Fibroblast of the aortic adventitia (primary cell): ENCODE results near the gene CDKL5.

DNA sequence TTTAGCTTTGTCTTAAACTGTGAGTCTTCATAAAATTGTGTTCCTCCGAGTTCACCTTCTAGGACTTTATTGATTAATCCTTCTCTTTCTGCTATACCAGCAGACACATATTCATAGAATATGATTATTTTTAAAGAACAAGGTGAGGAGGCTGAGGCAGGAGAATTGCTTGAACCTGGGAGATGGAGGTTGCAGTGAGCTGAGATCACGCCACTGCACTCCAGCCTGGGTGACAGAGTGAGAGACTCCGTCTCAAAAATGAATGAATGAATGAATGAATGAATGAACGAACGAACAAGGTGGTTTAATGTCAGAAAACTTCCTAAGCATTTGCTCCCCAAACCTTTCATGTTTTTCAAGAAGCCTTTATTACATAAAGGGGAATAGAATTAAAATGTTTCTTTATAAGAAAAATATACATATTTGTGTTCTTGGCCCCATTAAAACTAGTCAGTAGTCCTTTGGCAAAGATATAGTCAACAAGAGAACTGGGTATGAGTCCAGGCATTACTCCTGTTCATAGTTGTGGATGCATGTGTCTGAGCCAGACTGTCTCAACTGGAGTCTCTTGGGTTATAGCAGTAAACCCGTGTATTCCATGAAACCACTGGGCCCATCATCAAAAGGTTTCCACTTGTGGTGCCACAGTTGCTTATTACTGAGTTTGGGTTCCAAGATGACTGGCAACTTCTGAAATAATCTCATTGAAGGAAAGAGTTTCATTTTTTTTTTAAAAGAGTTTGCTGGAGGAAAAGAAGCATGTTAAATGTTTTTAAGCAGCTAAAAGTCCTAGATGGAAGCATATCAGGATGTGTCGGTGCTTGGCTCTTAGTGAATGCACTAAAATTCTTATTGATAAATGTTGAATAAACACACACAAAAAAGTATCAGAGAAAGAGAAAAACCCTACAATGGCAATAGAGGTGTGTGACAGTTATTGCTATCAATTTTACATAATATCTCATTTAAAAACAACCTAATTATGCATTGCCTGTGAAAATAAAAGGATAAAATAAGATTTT is 24.5 kb upstream of the TXLNG start:
- CAGE, long polyA plus RNA, result no peak

GRCh38 chrX:16785921-16786372 is 319 bp upstream of the TXLNG start:
- CAGE, long polyA plus RNA, result no peak

DNA sequence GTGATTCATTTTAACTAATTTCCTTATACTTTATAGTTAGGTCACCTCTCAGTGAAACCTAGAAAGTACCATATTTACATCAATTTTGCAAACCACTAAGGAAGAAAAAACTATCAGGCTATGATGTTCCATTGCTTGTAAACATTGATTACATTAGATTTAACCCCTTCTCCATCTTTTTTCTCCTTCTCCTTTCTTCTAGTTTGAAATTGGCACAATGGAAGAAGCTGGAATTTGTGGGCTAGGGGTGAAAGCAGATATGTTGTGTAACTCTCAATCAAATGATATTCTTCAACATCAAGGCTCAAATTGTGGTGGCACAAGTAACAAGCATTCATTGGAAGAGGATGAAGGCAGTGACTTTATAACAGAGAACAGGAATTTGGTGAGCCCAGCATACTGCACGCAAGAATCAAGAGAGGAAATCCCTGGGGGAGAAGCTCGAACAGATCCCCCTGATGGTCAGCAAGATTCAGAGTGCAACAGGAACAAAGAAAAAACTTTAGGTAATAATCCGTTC is 32.2 kb downstream of the TXLNG start:
- CAGE, long polyA plus RNA, result no peak

- CAGE, long polyA plus RNA, result no peak
Observed at GRCh38 chrX:17529299-17529776, 154.3 kb downstream of the NHS start.

- CAGE, long polyA plus RNA, result no peak
Observed at GRCh38 chrX:17567180-17567957, 169.9 kb upstream of the SCML1 start.

GRCh38 chrX:17733631-17734633 is 3.4 kb upstream of the SCML1 start:
- CAGE, long polyA plus RNA, result no peak

DNA sequence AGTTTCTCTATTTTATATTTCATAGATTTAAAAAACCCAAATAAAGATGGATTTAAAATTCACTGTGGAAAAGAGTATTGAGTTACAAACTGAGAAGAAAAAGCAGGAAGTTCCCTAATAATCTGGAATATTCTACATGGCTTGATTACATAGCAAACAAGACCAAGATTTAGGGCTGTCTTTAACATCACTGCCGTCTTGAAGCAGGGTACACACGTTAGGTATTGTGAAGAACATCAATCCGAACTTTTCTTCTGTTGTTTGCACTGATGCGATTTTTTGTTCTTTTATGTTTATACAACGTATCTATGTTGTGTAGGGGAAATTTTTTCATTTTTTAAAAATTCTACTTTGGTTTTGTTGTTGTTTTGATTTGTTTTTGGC is 2.2 kb upstream of the SCML1 start:
- CAGE, long polyA plus RNA, result no peak

GRCh38 chrX:17735867-17736162 is 1.5 kb upstream of the SCML1 start:
- CAGE, long polyA plus RNA, result no peak

GRCh38 chrX:17737972-17738895 is 941 bp downstream of the SCML1 start:
- CAGE, long polyA plus RNA, result no peak

- CAGE, long polyA plus RNA, result no peak
Observed at GRCh38 chrX:17739920-17741106, 3.0 kb downstream of the SCML1 start.

DNA sequence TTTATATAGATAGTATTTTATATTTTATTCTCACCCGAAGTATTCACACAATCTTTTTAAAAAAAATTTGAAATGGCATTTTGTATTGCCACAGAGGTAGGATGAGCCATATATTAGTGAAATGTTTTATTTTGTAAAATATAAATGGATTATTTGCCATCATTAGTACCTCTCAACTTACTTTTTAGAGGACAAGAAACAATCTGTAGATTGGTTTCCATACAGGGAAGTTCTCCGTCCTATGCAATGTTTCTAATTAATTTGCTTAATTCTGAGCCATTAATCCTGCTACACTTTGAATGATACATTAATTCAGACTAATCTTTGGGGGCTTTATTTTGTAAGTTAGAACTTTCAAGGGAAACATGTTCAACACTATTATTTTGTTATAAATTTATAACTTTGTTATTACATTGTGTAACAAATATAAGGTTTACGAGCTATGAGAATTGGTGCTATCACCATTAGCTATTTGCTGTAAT is 17.0 kb downstream of the SCML1 start:
- CAGE, long polyA plus RNA, result no peak

- CAGE, long polyA plus RNA, result no peak
Observed at GRCh38 chrX:18237099-18237432, 16.4 kb upstream of the BEND2 start.

DNA sequence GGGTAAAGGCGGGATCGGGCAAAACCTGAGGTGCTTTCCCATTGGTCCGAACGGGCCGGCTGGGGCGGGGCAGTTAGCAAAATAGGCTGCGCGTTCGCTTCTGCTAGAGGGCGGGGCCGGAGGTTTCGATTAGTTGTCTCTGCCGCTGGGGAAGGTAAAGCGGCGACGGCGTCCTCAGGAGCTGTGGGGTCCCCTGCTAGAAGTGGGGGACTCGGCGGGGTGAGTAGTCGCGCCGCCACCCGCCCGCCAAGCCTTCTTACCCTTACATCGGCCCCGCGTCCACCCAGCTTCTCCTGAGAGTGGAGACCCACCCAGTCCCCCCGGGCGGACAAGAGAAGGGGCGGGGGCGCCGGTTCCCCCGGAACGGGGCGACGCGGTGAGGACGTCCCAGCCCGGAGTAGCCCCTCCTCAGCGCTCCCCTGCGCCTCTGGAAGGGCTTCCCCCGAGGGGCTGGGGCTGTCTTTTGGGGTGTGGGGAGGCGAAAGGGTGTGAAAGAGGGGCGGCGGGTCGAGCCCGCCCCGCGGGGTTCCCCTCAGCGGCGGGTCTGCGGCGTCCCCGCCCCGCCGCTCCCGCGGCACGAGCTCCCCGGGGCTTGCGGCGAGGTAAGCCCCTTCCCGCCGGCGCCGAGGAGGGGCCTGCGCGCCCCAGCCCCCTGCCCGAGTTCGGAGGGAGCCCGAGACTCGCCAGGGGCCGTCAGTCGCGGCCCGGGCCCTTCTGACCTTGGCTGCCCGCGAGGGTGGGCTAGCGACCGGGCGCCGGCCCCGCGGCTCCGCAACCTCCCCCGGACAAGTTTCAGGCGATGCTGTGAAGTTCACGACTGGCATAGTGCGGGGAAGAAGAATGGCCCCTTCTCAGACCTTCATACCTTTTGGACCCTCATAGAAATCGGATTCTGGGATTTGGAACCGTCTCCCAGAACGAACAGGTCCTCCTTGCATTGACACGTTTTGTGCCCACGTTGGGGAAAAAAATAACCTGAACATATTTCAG is at the start of gene CDKL5:
Gene CDKL5, plus strand, starts transcription at position 132 of the 990 bp plus-strand sequence.
- CAGE, long polyA plus RNA, result no peak

DNA sequence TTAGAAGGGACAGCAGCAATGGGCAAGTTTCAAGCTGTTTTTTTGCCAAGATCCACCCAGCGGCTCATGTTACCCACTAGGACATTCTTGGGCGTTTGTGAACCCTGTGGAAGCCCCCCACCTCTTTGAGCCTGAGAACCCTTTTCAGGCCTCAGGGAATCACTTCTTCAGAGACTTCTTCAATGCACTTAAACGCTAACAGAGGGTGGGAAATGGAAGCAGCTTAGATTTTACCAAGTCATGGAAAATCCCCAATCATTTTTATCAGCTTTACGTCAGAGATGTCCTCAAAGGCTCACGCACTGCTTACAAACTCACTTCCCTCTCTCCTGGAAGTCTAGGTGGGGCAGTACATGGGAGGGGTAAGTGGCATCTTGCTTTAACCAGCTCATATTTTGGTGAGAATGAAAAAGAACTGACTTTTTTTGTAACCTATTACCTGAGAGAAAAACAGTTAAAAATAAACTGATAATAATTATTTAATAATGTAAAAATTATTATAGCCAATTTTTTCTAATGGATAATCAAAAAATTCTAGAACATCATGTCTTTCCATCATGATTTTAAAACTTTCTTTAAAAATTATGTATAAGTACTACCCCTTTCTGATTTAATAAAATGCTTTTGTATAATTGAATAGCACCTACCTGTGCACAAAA is 4.5 kb upstream of the PPEF1 start:
- CAGE, long polyA plus RNA, result no peak

GRCh38 chrX:19807376-19807918 is 80.0 kb downstream of the SH3KBP1 start:
- CAGE, long polyA plus RNA, result no peak

DNA sequence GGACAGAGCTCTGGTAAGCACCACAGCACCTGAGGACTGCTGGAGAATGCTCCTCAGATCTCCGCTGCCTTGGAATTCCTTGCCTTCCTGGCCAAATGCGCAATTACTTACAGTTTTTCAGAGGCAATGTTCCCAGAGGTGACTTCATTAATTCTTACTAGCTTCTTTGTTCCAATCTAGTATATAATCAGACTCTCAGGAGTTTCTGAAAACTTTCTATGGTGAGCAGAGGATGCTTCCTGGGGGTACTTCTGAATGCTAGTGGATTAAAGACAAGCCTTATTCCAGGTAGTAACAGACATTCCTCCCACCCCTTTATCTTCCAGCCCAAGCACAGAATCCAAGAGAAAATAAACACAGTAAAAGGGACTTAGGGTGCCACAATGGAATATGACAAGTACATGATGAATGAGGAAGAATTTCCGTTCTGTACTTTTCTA is 37.3 kb upstream of the SH3KBP1 start:
- CAGE, long polyA plus RNA, result no peak

DNA sequence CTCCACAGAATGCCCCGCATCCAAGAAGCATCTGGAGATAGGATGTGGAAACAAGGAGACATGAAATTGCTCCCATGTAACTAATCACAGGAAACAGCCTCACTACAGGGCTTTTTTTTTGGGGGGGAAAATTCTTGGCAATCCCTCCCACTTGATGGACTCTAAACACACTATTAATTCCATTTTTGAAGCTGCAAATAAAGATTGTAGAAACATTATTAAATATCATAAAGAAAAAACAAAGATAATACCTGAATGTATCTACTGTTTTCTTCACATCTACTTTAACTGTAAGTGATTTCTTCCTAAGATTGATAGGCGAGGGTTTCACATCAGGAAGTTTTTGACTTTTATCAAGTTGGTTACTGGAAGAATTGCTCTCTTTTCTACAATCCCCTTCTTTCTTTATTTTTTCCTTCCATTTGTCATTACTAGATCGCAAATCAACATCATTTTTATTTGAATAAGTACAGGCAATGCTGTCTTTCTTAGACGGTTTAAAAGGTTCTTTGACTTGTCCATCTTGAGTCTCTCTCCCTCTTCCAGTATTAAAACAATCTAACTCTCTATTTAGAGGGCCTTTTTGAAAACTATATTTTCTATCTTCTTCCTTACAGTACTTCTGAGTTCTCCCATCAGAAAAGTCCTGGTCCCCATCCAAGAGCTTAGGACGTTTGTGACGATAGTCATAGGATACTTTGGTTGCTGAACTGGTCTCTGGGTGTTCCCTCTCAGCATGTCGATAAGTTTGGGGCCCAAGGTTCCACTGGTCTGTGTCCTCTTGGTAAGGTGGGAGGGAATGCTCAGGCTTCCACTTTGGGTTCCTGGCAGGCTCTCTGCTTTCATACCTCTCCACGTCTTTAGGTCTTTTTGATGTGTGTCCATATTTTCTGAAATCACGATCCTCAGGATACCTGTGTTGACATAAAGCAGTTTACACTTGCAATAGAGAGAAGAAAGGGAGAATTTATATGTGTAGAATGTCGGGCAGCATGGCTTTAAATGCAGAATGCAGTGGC is 25.8 kb downstream of the BCLAF3 start:
- CAGE, long polyA plus RNA, result no peak

DNA sequence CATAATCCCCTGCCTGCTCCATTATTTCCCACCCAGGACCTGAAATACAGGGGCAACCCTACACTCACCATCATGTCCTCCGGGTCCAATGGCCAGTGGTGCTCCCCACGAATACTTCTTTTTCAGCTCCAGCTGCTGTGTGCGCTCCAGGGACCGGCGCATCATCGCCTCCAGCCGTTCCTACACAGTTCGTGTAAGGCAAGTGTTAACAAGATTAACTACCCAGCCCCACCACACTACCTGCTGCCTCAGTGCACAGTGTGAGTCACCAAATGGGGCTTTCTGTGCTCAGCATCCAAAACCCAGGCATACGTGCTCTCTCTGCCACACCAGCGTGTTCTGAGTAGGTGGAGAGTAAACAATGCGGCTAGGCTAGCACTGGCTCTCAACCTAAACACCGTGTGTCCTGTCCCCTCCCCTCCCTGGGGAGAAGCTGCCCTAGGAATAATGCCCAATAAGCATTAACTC is 60.1 kb downstream of the MAP7D2 start:
- CAGE, long polyA plus RNA, result no peak

DNA sequence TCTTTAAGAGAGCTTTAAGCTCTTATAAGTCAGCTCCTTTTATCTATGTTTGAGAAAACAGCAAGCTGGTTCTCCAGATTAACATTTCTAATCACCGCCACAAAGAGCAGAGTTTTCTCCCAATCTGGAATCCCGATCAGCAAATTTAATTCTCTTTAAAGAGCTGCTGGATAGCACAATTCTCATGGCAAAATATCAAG is 48.8 kb downstream of the RPS6KA3 start:
- CAGE, long polyA plus RNA, result no peak

GRCh38 chrX:20218680-20219458 is 47.8 kb downstream of the RPS6KA3 start:
- CAGE, long polyA plus RNA, result no peak